ENCODE measurements around a stretch of chr18.

- PRO-cap = no peak
Measured at GRCh38 chr18:54236387-54236734, 11.9 kb upstream of the MBD2 start.

DNA sequence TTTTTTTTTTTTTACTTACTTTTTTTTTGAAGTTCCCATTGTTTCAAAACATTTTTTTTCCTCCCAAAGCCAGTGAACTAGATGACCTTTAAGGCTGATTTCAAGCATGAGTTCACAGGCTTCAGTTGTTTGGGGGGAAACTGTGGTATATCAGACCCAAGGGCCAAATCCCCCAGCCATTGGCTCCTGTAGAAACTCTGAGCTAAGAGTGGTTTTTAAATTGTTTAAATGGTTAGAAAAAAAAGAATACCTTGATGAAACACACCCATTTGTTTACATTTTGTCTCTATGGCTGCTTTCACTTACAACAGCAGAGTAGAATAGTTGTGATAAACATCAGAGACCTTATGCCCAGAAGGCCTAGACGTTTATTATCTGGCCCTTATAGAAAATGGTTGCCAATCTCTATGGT, 17.3 kb upstream of the POLI start:
- PRO-cap = no peak

DNA sequence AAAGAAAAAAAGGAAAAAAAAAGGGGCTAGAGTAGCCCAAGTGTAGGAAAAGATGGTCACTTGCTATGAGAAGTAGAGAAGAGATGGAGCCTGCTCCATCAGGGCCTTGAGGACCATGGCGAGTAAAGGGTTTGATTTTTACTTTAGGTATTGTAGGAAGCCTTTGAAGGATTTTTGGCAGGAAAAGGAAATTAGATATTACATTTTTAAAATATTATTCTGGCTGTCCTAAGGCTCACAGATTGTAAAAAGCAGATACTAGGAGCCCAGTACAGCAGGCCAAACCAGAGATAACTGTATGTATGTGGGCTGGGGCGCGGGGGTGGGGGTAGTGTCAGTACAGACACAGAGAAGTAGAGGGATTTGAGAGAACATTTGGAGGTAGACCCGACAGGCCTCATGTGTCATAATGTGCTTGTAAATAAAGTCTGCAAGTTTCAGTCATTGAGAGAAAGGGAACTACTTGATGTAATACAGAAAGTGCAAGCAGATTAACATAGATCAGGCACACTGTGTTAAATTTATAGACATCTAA, 7.6 kb upstream of the POLI start:
- PRO-cap = no peak

GRCh38 chr18:54388149-54388722, 30.5 kb downstream of the C18orf54 start:
- PRO-cap = no peak

DNA sequence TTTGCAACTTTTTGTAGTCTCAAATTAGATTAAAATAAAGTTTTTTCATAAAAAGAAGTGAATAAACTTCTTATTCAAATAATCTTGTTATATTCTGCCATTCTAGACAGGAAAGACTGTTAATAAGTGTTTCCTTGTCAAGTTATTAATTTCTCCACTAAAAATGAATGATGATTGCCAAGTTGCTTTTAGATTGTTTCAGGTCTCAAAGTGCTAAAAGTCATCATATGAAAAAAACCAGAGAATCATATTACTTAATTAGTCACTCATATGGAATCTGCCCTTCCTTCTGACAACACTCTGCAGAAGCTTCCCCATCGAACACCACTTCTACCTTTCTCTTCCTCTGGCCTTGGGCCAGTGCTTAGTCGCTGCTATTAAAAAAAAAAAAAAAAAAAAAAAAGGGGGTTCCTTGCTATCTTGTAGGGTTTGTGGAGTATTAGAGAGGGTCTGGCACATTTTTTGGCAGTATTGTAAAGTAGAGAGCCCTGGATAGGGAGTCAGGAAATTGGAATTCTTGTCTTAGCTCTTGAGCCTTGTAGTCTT, 141.6 kb upstream of the CCDC68 start:
- PRO-cap = no peak

DNA sequence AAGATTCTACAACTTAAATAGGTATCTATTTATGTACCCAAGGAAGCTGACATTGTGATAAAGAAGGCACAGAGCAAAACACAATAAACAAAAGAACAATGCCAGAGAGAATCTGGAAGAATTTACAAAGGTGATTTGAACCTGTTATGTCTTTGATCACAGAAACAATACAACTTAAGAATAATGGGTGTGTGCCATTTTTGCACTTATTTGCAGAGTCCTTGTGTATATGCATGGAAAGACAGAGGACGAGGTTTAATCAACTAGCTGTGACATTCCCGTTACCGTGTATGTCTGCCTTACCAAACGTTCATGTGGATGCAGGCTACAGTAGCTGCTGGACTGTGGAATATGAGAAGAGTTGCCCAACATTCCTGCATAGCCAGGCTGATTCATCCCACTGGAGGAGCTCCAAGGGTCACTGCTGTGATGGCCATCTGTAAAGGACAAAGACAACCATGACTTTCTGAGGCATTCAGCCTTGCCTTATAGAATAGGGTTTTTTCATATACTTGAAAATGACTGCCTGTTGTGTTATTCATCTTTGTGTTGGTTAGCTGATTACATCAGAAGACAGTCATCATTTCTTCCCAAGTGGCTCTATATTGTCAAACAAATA, 312.6 kb downstream of the TCF4 start:
- PRO-cap = no peak

- PRO-cap = no peak
Measured at GRCh38 chr18:55403479-55403971, 184.5 kb downstream of the TCF4 start.

- PRO-cap = no peak
Measured at GRCh38 chr18:55413364-55413919, 174.6 kb downstream of the TCF4 start.

- PRO-cap = no peak
Measured at GRCh38 chr18:55433353-55434383, 154.3 kb downstream of the TCF4 start.

DNA sequence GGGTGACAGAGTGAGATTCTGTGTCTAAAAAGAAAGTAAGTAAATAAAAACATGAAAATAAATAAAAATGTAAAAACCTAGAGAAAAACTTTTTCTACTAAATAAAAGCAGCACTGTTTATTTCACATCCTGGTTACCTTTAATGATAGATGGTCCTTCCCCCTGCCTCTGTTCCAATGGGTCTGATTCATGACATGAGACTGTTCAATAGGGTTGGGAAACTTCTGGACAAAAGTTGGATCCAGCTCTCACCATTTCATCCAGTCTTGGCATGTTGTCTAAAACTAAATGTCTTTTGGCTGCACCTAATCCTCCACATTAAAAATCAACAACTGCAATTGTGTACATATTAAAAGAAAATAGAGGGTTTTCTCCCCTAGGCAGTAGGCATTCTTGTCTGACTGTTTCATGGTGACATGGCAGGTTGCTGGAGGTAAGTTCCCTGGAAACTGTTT, 136.0 kb downstream of the TCF4 start:
- PRO-cap = no peak

DNA sequence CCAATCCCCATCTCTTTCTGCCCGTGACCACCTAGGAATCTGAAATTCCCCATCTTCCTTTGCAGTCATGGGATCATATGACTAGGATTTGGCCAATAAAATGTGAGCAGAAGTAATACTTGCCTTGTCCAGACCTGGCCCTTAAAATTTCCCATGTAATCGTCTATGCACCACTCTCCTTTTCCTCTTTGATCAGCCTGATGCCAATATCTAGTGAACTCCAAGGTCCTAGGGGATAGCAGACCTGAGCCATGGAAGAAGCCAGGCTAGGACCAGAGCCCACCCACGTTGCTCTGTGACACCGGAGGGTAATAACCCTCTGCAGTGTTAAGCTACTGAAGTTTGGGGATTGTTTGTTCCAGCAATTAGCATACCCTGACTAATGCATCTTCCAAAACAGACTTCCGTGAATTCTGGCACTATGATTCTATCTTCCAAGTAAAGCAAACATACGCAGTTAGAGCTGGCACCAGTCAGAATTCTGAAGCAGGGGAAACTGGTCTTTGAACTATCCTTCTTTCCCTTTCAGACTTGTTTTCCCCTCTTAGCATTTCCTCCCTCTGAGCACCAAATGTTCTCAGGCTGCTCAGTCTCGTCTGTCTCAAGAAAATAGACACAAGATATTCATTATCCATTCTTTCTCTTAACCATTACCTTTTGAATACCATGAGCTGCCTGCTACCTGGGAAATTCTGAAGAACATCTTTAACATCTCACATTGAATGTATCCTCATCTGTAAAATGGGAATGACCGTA, 108.4 kb downstream of the TCF4 start:
- PRO-cap = no peak

DNA sequence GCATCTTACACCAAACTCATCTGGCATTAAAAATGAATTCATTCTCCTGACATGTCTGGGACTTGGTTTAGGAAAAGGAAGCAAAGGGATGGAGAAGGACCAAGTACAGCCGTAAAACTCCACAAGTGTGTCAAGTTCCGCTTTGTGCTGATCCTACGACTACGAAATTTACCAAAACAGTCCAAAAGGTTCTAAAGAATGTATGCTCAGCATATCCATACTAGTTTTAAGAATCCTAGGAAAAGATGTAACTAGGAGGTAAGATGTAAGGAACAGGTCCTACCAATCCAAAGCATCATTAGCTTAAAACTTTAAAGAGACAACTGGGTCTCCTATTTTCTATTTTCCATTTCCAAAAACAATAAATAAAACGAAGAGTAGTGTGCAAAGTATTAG, 1.7 kb downstream of the TCF4 start:
- PRO-cap = no peak

GRCh38 chr18:55720818-55721411, 132.9 kb upstream of the TCF4 start:
- PRO-cap = no peak

GRCh38 chr18:55731966-55732359, 144.0 kb upstream of the TCF4 start:
- PRO-cap = no peak

DNA sequence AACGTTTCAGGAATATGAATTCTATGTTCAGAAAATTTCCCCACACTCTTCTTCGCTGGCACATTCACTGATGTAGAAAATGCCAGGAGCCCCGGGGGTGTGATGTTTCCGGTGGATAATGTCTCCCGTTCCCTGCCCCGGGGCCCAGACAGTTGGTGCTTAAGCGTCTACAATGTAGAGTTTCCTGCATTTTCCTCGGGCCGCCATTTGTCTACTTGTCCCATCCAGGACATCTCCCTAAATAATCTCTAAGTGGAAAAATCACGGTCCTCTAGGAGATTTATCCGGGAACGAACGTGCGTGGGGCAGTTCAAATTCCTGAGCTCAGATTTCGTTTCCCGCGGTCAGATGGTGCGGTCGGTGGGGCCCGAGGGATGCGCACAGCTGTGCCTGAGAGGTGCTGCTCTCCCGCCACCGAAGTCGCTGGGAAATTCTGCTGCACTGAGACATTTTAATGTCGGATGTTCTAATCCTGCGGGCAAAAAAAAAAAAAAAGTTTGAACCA, 191.6 kb upstream of the TCF4 start:
- PRO-cap = no peak

DNA sequence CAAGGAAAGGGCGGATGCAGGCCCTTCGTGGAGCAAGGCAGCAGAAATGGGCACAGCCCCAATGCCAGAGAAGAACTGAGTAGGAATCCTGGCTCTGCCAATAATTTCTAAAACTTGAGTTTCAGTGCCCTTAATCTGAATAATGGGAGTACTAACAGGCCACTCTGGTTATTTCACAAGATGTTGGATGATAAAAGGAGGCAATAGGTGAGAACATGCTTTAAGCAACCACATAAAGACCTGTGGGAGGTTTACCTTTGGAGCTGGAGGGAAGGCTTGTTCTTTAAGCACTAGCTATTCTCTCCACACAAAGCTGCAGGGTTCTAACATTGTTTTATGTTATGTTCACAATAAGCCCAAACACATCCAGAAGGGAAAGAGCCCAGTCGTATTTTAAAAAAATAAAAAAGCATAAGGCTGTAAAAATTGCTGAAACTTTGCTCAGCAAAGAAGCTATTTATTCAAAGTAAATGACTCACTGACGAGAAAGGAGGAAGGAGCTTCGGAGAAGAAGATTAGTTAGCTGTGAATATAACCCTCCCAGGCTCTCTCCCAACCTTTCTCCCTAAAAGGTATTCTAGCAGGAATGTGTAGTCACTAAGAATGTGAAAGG, 470.2 kb downstream of the TXNL1 start:
- PRO-cap = no peak

DNA sequence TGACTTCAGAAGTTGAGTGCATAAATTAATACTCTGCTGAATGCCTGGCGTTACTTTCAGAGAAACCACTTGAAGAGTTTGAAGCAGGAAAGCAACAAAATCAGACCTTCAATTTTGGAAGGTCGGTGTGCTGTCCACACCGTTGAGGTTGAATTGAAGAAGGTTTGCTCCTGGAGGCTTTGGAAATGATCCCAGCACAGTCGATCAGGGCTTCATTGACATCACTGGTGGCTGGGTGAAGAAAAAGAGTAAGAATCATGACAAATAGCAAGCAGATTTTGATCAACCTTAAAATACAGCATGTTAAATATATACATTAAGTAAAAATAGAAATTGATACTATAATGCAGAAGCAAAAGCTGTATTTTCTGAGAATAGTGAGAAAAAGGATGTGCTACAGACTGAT, 171.0 kb upstream of the BOD1L2 start:
- PRO-cap = no peak

GRCh38 chr18:56980150-56981396, 166.3 kb upstream of the BOD1L2 start:
- PRO-cap = no peak

DNA sequence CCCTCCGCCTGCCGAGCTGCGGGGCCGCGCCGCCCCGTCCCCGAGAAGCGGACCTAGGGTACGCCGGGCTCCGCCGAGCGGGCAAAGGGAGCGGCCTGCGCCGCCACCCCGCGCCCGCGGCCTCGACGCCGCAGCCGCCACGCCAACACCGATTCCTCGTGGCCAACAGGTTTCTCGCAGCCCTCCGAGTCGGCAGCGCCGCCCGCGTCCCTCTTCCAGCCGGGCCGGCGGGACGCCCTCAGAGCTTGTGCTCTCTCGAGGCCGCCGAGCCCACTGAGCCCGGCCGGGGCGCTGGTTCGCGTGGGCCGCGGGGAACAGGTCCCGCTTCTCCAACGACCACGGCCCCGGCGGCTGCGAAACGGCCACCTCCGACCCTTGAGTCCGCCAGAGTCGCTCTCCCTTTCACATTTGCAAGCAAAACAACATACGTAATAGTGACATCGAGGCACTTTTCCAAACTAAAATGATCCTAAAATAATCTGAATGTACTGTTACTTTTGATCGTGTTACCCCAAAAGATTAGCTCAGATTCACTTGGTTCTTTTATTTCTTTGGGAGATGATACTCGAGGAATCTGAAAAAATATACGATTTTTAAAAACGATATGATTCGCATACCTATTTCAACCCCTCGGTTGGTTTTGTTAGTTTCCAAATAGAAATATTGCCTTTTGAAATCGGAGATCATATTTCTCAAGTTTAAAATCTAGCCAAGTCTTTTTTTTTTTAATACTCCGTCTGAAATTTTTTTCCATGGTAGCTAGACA, 6.3 kb upstream of the ONECUT2 start:
- PRO-cap = no peak

DNA sequence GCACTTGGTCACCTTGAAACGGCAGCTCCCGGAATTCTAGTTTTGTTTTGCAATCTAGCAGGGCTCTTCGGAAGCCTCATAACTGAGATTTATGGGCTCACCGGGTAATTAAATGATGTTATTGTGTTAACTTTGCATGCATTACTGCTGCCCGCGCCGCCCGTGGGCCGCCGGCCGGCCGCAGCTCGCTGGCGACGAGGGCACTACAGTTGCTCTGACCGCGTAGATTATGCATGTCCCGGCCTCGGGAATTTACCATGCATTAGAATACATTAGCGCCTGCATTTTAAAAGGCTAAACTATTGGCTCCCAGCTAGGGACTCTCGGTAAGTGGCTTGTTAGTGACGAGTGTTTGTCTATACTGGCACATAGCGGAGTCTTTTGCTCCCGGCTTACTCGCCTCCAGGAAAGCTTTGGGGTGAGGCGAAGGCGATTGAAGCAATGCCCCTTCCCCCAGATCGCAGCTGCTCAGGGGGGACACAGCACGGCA, 548 bp upstream of the ONECUT2 start:
- PRO-cap = no peak